ENCODE measurements around a stretch of chr7.

- PRO-cap, result no peak
Observed at GRCh38 chr7:21616878-21617293, 74.0 kb downstream of the DNAH11 start.

- PRO-cap, result no peak
Observed at GRCh38 chr7:22096676-22097225, 151.1 kb upstream of the CDCA7L start.

- PRO-cap, result no peak
Observed at GRCh38 chr7:22153977-22154789, 202.8 kb downstream of the RAPGEF5 start.

GRCh38 chr7:22192995-22194205, 163.6 kb downstream of the RAPGEF5 start:
- PRO-cap, result unidirectional peak, minus-strand start at chr7:22193450

DNA sequence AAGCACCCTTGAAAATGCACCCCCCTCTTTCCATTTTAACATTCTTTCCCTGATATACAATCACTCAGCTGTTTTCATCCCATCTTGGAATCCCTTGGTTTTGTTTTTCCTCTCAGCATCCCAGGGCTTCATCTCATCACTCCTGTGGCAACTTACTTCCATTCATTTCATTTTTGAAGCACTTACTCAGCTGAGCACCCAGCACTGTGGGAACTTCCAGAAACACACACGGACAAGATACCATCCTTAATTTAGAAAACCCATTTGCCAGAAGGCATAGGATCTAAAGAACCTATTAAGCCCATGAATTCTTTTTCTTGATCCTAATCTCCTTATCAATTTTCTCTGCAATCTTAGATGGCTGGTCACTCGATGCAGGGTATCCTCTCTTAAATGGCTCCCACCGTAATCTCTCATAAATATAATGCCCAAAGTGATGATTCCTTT, 36.4 kb downstream of the RAPGEF5 start:
- PRO-cap, result no peak

DNA sequence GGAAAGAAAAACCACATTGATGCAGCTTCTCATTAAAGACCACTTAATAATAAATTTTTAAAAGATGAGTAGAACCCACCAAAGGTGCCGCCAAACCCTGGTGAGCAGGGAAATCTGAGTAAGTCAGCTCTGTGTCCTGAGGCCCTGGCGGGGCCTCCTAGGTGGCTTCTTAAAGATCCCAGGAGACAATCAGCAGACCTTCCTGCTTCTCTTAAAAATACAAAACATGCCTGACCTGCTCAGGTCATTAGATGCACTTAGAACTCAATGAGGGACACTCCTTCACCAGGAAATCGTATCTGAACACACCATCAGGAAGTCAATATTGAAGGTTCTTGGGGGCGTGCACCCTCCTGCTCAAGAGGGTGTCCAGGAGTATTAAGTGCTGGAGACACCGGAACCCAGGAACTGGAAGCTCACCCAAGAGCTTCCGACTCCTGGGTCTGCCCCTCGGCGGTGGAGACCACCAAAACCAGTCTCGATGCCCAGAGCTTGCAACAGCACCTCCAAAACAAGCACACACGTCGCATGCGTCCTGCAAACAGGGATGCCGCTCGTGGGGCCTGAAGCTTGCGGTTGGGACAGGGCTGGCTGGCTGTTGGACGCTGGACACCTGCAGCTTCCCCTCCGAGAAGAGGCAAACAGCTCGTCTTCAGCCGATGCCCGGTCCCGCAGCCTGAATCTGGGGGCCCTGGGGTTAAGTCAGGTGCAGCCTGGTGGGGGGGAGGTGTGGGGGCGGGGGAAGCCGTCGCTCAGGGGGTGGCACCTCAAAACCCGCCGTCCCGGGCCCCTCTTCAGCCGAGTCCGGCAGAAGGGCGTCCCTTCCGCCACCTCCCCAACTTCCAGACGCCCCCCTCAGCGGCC, 823 bp downstream of the RAPGEF5 start:
- PRO-cap, result bidirectional peak, plus-strand start at position 325 of the sequence, minus-strand start at position 213 of the sequence

DNA sequence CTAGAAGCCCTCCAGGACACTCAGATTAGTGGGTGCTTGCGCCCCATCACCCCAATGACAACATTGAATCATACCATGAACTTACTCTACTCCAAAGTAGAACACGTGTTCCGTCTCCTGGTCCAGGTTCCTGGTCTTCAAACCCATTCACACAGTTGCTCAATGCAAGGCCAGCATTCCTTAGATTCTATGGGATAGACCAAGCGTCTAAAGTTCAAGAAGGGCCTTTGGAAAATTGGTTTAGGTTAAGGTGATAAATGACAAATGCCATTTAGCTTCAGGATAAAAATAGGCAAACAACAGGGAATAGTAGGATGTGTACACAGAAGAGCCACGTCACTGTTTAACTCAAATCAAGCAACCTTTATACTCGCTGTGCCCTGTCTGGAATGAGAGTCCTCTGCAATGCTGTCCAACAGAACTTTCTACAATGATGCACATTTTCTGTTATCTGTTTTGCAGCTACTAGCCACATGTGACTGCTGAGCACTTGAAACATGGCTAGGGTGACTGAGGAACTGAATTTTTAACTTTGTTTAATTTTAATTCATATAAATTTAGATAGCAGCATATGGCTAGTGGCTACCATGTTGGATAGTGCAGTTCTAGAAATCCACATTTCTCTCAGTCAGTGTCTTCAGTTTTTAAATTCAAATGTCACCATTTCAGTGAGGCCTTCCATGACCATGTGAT, 2.4 kb upstream of the RAPGEF5 start:
- PRO-cap, result no peak

DNA sequence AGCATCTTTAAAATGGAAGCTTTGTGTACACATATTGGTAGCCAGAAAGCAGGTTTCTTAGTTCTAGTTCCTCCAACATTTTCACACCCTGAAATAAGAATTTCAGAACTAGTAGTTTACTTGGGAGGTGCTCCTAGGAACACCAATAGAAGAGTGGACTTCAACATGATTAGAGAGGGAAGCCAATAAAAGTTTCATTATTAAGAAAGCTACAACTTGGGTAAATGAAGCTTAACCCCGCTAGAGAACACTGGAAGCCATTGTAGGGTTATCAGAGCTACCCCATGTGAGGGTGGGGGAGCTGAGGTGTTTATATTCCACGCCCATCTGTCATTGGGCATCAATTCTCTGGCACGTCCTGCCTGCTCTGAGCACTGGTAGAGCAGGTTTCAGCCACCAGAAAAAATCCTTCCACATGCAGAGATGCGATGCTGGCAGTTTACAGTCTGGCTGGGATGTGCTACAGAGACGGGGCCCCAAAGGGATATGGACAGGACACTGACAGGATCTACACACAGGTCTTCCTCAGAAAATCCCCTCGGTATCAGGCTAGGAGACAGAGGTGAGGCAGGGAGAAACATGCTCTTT, 15.8 kb upstream of the RAPGEF5 start:
- PRO-cap, result no peak

- PRO-cap, result no peak
Observed at GRCh38 chr7:22433116-22433385, 66.9 kb downstream of the STEAP1B start.

- PRO-cap, result no peak
Observed at GRCh38 chr7:22859588-22860858, 37.4 kb upstream of the TOMM7 start.

DNA sequence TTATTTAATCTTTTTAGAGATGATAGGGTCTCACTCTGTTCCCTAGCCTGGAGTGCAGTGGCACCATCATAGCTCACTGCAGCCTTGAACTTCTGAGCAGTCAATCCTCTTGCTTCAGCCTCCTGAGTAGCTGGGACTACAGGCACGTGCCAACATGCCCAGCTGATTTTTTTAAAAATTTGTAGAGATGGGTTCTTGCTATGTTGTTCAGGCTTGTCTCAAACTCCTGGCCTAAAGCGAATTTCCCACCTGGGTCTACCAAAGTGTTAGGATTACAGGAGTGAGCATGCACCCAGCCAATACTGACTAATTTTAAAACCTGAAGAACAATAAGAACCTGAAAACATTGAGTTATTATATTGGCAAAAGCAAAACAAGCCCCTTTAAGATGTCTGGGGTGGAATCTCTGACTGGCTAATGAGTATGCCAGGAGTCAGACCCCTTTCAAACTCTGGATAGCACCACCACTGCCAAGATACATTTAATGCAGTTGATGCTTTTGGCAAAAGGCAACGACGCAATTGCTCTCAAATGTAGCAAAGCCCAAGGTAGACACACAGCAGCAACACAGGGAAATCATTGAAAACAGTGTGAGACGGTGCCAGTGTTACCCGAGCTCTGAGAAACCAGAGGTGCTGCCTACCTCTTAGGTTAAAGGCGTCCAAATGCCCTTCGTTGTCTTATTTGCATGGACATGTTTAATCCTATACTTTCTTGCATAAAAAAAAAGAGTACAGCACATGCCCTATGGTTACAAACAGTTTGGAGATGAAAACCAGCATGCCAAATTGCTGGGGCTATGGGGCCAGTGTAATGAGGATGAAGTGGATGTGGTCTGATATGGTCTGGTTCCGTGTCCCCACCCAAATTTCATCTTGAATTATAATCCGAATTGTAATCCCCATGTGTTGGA, 40.8 kb upstream of the TOMM7 start:
- PRO-cap, result no peak

GRCh38 chr7:23009754-23010081, 4.2 kb downstream of the HYCC1 start:
- PRO-cap, result no peak

- PRO-cap, result no peak
Observed at GRCh38 chr7:23012750-23013126, 1.2 kb downstream of the HYCC1 start.

DNA sequence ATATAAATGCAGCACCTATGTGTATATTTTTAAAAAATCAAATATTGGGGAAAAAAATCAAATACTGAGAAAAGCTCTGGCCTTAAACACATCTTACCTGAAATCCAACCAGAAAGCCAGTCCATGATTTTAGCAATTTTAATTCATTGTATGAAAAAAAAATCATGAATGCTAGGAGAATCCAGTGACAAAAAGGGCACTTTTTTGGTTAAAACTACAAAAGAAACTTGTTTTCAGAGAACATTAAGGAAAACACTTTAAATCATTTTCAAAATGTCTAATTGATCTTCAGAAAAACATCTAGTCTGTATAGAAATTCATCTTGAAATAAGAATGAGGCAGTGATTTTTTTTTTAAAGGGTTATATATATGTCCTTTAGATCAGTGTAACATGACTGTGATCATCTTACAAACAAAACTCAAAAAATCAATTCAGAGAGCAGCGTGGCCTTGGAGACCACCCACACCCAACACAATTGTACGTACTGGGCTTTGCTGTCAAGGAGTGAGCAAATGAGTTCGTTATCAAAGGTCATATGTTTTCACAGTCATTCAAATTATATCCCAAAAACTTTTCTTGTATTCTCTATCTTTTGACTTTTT, 11.4 kb downstream of the MALSU1 start:
- PRO-cap, result no peak

DNA sequence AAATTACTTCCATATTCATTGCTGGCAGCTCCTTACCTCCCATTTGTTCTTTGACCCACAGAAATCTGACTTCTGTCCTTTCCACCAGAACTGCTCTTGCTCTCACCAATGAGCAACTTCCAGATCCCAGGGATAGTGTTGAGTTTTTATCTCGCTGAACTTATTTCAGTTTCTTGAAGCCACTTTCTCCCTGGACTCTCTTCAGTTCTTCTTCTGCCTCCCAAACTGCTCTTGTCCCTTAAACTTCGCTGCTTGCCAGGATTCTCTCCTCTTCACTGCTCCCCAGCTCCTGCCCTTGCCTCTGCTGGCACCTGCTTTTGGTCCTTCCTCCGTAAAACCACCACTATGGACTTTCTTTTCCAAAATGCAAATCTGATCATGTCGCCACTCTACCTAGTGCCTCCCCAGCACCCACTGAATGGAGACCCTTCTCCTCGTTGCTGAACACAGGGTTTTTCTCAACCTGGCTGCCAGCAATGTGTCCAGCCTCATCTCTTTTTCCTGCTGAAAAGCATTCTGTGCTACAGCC, 92.8 kb upstream of the PALS2 start:
- PRO-cap, result no peak

- PRO-cap, result no peak
Observed at GRCh38 chr7:24572143-24572847, 957 bp upstream of the PALS2 start.

- PRO-cap, result no peak
Observed at GRCh38 chr7:24765252-24765708, 8.0 kb upstream of the GSDME start.

DNA sequence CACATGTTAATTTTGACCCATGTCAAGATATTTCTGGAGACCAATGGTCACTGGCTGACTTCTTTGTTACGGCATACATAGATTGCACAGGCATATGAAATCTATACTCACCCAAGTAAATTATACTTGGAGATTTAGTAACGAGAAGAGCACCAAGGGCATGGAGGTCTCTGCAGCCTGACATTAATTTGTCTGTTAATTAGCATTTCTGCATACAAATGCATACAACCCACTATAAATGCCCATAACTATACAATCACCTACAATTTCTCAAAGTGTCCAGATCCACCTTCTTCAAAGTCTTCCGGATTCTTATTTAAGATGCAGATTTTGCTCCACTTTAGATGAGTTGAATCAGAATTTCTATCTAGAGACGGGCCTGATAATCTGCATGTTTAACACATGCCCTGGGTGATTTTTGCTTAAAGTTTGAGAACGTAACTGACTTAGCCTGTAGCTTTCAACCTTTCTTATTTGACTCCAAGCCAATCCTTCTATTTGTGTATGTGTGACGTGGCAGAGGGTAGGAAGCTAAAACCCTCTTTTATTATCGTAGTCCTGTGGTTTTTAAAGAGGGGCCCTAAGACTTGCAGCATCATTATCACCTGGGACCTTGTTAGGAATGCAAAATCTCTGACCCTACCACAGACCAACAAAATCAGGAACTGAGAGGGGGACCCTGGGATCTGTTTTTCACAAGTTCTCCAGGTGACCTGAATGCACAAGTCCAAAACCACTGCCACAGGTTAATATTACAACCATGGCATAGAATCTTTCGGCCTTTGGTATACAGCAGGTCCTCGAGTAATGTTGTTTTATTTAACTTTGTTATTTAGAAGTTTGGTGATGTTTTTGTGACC, 80.2 kb downstream of the OSBPL3 start:
- PRO-cap, result no peak

- PRO-cap, result no peak
Observed at GRCh38 chr7:24932760-24933173, 47.2 kb downstream of the OSBPL3 start.

DNA sequence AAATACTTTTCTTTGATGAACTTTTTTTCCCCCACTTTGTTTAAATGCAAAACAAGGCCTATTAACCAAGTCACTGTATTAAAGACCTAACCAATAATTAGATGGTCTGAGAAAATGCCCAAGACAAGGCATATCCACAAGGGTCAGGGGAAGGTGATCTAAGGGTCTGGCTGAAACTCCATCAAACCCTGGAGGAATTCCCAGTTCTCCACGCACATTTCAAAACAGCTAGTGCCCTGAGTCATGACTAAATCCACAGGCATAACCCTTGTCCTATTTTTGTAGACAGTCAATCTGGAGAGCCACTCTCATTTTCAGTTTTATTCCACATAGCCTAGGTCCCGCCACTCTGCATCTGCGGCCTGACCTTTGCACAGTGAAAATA, 201.3 kb upstream of the NPVF start:
- PRO-cap, result no peak